Fallopian tube (tissue), 1 donor: ENCODE measurements around the gene FAM78A.

DNA sequence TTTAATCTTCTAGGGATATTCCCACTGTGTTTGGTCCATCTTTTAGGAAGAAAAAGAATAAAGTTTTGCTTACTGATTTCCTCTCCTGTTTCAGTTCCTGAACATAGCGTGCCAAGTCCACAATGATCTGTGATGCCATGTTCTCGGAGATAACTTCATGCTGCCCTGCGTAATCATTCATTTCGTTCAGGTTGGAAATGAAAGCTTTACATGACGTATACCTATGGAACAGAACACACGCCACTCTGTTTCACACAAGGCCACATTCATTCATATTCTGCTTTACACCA lies 64.7 kb downstream of the FNBP1 start:
- PRO-cap, result no peak

DNA sequence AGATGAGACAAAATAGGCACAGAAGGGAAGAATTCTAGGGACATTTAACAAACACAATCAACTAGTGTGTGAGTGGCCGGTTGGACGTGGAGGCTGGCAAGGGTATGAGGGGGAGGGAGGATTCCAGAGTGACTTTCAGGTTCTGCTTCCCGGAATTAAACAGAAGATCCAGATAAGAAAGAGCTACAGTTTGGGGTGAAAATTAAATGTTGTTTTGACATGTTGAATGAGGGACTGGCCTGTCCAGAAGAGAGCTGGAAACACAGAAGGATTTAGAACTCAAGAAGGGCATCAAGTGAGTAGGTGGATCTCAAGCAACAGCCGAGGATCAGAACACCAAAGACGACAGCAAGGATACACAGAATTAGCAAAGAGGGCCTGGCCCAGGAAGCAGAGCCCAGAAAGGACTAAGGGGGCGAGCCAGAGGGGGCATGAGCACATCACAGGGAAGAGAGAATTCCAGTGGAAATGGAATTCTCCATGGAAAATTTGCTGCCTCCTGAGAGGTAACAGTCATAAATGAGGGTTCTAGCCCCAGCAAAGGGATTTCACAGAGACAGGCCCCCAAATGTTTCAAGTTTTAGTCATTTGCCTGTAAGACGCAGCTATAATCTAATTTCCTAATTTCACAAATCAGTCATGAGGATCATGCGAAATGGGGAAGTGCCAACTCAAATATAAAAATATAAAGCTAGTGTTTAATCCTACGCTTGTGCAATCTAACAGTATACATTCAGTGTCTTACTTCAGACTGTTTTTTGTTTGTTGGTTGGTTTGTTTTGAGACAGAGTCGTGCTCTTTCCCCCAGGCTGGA lies 46.8 kb downstream of the FNBP1 start:
- PRO-cap, result no peak

DNA sequence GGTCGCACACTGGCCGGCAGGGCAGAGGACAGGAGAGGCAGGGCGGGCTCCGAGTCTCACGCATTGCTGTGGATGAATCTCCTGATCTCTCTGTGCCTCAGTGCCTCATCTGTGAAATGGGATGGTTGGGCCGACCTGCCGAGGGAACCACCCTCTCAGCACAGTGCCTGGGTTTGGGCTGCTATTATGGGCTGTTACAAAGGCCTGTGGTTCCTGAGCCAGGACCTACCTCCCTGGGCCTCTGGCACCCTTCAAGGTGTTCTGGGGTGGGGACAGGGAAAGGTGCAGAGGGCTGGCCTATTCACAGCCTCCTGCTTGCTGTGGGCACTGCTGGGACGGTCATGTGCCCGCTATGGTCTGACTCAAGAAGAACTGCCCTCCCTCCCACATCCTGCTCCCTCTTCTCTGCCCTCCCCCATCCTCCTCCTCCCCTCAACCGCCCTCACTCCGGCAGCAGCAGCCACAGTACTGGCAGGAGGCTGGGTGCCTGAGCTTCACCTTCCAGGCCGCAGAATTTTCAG lies 43.4 kb downstream of the NCS1 start:
- PRO-cap, result bidirectional peak, plus-strand start at position 463 of the sequence, minus-strand start at position 253 of the sequence

DNA sequence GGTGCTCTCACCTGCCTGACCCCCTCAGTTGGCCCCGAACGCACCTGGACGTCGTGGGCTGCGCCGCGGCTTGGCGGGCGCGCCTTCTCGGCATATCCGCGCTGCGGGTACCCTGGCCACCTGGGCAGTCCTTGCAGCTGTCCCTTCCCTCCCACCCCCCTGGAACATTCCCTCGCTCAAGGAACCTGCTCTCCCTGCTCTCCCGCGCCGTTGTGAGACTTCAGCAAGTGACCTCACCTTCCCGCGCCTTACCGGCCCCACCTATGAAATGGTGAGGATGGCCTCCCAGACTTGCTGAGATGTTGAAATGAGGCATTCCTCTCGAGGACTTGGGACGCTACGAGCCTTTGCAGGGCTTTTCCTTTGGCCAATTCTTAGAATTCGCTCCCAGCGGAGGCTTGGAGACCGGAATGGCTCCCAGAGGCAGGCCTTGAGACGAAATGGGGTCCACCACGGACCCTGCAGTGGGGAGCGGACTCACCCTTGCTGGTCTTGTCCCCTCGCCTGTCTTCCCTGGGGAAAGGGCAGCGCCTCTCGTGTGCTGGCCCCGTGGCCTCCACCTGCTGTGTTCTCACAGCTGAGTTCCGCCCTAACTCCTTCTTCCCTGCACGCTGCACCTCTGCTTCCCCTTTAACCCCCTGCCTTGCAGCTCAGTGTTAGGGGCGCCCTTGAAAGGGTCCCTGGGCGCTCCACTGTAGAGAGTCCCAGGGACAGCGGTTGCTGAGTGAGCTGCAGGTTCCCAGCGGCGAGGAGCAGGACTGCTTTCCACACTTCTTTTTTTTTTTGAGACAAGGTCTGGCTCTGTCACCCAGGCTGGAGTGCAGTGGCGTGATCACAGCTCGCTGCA lies 842 bp downstream of the HMCN2 start:
- PRO-cap, result no peak

- PRO-cap, result no peak
These were observed 2.3 kb downstream of the HMCN2 start for GRCh38 chr9:130267796-130268396.

DNA sequence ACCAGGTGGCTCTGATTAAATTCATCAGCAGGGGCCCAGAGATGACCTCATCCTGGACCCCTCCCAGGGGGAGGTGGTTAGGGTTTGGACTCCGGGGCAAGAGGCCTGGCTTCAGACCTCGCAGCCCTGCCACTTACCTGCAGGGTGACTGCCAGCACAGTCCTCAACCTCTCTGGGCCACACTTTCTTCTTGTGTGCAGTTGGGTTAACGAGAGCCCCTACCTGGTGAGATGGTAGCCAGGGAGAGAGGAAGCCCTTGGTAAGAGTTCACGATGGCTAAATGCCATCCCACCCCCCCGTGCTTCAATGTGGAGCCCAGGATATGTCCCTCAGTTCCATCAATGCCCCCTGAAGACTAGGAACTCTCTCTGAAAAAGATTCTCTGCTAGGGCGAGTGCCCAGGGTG lies 23.8 kb downstream of the HMCN2 start:
- PRO-cap, result unidirectional peak, plus-strand start at position 237 of the sequence

GRCh38 chr9:130292058-130292565 lies 26.6 kb downstream of the HMCN2 start:
- PRO-cap, result no peak

DNA sequence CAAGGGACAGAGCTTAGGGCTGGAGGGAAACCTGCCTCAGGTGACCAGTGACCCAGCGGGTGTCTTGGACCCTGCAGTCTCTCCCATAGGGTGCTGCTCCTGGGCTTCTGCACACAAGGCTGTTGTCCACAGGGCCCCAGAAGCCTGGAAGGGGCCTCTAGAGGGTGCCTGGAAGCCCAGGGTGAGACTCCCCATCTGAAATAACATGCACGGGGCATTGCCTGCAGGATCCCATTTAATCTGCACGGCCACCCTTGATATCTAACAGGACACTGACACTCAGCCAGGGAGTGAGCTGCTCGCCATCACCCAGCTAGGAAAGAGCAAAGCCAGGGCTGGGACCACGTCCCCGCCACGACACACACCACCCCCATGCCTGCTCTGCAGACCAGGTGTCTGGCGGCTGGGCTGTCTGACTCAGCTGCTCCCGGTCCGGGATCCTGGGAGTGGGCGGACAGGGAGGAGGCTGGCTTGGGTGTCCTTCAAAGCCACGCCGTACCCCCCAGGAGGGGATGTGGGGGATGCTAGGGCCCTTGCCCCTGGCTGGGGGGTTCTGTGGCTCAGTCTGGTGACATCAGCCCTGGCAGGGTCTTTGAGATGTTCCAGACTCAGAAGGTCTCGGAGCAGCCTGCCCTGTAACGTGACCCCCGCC lies 62.1 kb downstream of the HMCN2 start:
- PRO-cap, result no peak

DNA sequence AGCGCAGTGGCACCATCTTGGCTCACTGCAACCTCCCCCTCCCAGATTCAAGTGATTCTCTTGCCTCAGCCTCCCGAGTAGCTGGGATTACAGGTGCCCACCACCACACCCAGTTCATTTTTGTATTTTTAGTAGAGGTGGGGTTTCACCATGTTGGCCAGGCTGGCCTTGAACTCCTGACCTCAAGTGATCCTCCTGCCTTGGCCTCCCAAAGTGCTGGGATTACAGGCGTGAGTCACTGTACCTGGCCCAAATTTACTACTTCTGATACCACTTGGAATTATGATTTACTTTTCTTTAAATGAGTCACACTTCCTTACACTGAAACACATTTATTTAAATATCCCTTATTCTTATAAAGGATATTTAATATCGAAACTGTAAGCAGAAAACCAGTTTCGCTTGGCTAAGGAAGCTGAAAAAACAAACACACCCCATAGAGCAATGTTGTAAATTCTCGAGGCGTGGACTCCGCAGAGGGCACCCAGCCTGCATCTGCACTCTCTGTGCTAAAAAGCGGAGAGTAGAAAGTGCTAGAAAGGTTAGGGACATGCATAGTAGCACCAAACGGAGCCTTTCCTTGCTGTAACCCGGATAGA lies 86.4 kb downstream of the HMCN2 start:
- PRO-cap, result no peak

DNA sequence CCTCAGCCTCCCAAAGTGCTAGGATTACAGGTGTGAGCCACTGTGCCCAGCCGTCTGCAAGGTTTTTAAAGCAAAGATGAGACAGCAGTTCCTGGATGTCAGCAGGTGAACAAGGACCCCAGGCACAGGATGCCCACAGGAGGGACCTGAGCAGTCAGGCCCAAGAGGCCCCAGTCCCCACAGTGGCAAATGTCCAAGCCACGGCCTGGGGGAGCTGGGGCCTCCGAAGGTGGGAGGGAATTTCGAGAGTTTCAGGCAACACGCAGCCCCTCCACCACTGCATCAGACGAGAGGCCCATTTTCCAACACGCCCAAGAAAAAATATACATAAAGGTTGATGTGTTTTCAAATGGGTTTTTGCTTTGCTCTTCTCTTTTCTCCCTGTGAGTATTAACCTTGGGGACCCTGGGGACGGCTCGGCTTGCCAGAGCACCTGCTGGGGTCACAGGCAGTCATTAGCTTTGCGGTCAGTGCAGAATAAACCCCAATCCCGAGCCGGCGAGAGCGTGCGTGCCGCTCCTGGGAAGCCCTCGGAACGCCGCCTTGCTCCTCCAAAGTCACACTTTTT lies 31.3 kb downstream of the ASS1 start:
- PRO-cap, result no peak

DNA sequence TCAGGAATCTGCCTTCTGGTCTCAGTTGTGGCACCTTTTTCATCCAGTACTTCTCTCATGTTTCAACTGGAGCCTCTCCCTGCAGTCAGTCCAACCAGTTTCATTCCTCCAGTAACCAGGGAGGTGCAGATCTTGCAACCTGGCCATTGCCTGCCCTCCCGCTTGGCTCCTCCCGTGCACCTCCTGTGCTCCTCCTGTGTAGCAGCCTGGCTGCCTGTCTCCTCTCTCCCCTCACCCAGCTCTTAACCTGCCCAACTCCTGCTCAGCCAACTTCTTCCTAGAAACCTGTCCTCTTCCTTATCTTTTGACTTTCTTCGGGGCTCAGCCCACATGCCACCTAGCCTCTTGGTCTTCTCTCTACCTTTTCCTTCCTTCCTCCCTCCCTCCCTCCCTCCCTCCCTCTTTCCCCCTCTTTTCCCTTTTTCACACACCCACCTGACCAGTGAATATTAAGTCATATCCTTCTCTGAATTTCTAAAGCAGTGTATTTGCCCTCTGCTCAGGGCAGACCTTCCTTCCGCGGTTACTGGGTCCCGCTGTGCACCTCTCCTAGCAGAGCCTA lies 20.4 kb downstream of the FUBP3 start:
- PRO-cap, result no peak

DNA sequence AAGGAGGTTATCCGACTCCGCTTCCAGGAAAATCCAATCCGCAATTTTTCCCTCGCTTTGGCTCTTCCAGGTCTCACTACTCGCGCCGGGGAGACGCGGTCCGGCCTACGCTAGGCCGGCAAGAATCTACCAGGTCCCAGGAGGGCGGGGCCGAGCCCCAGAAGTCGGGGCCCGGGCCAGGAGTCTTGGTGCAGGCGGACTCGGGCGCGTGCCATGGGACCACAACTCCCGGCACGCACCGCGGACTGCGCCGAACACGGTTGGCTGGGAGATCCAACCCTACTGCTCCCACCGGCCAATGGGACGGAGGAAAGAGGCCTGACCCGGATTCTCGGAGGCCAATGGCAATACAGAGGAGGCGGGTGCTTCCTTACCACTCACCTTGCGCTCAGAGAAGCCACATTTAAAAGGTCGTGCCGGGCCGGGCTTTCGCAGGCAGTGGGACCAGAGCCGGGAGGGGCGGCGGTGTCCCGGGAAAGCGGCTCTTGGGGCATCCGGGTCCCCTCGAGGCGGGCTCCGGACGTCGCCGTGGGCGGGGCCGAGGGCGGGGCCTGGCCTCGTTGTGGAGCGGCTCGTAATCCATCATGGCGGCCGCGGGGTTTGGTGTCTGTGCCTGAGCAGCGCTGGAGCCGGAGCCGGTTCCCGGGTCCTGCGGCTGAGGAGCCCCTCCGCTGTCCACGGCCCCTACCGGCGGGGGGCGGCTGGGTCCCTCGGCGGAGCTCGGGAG lies 19.1 kb downstream of the EXOSC2 start:
- PRO-cap, result bidirectional peak, plus-strand start at position 434 of the sequence, minus-strand start at position 102 of the sequence; bidirectional peak, plus-strand start at position 590 of the sequence, minus-strand start at position 487 of the sequence; unidirectional peak, plus-strand start at position 590 of the sequence

DNA sequence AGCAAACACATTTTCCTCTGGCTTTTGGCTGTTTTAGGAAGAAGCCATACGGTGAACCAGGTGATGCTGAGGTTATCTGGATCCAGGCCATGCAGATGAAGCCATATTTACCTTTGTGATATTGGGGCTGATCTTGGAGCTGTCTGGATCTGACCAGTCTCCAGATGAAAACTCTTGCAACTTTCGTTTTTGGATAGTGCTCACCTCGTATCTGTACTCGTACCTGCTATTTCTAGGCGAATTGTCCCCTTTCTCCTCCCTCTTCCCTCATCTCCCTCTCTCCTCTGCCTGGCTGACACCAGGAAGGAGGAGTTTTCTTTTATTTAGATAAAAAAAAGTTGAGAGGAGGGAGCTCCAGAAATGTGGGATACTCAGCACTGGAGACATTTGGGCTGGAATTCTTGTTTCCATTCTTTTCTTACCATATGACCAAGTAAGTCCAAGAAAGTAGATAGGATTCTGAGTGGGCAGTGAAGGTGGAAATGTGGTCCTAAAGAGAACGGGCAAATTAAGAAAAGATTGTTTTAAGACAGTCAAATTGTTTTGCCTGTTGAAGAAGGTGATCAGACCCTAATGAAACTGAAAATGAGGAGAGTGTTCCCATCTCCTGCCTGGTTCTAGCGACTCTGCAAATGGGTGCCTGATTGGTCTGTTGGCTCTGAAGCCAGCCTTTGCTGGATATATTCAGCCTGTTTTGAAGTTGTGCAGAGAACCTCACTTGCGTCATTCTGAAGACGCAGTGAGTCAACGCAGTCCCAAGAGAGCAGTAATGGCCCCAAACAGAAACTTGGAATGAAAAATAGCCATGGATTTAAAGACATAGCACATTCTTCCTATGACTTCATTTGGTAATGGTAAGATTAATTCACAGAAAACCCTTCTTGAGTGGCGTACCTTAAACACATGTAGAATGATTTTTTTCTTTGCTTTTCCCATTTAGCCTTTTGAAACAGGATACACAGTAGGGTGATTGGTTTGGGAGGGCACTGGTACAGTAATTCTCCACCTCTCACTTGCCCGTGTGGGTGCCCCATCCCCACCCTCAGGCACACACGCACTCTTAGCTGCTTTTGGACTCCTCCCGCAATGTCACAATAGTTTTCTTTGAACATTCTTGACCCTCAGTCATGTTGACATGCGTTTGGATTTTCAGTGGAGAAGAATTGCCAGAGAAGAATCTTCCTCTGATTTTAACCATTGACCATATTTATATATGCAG lies 54.3 kb upstream of the ABL1 start:
- PRO-cap, result unidirectional peak, plus-strand start at position 357 of the sequence; bidirectional peak, plus-strand start at position 962 of the sequence, minus-strand start at position 628 of the sequence

DNA sequence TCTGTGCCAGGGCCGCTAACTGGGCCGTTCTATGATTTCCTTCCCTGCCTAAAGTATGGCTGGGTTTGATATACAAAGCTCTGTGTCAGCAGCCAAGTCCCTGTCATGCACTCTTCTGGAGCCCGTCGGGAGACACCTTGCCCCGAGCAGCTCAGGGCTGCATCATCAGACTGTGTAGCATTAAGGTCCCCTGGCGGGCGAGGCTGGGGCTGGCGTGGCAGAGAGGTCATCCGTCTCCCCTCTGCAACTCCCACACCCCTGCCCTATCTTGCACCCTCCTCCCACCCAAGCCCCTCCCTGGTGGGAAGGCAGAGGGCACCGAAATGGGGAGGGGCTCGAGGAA lies 6.3 kb downstream of the FIBCD1 start:
- PRO-cap, result no peak

DNA sequence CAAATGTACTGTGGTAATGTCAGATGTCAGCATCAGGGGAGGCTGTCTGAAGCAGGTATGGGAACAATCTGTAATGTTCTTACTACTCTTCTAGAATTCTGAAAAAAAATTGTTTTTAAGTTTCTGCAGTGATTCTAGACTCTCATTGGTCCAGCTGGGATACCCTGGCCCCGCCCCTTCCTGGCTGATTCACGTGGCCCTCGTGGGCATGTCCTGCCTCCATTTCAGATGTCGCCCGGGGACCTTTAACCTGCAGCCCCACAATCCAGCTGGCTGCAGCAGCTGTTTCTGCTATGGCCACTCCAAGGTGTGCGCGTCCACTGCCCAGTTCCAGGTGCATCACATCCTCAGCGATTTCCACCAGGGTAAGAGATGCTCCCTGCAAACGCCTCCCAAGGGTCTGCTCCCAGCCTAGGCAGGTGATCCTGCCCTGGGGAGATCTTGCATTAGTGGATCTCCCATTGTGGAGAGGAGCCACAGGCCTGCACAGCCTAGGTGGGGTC lies 36.4 kb downstream of the LAMC3 start:
- PRO-cap, result no peak

DNA sequence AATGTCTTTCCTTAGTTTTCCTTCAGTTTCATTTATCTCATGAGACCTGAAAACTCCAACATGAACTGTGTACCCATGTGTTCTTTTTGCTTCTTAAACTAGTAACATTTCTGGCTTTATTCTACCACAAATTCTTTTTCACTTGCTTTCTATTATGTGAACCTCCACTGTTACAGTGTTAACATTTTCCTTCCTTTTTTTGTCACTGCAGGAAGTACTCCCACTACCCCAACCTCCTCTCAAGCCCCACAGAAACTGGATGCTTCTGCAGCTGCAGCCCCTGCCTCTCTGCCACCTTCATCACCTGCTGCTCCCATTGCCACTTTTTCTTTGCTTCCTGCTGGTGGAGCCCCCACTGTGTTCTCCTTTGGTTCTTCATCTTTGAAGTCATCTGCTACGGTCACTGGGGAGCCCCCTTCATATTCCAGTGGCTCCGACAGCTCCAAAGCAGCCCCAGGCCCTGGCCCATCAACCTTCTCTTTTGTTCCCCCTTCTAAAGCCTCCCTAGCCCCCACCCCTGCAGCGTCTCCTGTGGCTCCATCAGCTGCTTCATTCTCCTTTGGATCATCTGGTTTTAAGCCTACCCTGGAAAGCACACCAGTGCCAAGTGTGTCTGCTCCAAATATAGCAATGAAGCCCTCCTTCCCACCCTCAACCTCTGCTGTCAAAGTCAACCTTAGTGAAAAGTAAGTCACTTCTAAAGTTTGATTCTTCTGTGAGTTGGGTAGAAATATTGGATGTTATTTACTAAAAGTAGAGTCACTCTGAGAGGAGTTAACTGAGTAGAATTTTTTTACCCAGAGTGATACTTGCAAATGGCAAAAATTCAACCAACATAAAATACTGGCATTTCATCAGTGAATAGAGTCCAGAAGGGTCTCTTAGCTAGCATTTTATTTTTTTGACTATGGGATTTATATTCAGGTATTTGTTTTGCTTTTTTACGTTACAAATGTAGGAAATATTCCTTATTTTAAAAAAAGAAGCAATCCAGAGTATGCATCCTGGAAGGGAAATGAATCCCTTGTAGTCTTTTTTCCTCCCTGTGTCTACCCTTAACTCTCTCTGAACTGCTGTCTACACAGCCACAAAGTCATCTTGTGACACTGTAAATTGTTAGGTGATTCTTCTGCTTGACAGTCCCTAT lies 19.1 kb downstream of the NUP214 start:
- PRO-cap, result no peak

GRCh38 chr9:131162159-131163360 lies 37.2 kb downstream of the NUP214 start:
- PRO-cap, result no peak

DNA sequence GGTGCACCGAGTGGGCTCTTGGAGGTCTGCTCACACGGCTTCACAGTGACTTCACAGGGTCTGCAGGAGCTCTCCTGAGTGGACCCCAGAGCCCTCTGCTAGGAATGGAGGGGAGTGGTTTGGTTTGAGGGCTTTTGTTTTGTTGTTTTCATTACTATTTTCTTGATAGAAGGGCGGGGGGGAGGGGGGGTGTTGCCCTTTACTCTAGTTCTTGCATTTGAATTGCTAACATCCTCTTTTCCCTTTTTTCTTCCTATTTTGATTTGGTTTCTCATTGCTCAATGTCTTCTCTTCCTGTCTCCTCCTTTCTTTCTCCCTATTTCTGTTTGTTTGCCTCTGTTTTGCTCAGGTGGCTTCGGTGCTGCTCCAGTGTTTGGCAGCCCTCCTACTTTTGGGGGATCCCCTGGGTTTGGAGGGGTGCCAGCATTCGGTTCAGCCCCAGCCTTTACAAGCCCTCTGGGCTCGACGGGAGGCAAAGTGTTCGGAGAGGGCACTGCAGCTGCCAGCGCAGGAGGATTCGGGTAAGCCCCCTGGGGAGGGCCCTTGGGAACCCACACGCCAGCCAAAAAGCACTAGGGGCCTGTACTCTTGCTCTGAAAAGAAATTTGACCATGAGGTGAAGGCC lies 48.4 kb downstream of the FAM78A start:
- PRO-cap, result no peak

- PRO-cap, result unidirectional peak, minus-strand start at chr9:131239332
These were observed 37.1 kb downstream of the FAM78A start for GRCh38 chr9:131238985-131239876.

DNA sequence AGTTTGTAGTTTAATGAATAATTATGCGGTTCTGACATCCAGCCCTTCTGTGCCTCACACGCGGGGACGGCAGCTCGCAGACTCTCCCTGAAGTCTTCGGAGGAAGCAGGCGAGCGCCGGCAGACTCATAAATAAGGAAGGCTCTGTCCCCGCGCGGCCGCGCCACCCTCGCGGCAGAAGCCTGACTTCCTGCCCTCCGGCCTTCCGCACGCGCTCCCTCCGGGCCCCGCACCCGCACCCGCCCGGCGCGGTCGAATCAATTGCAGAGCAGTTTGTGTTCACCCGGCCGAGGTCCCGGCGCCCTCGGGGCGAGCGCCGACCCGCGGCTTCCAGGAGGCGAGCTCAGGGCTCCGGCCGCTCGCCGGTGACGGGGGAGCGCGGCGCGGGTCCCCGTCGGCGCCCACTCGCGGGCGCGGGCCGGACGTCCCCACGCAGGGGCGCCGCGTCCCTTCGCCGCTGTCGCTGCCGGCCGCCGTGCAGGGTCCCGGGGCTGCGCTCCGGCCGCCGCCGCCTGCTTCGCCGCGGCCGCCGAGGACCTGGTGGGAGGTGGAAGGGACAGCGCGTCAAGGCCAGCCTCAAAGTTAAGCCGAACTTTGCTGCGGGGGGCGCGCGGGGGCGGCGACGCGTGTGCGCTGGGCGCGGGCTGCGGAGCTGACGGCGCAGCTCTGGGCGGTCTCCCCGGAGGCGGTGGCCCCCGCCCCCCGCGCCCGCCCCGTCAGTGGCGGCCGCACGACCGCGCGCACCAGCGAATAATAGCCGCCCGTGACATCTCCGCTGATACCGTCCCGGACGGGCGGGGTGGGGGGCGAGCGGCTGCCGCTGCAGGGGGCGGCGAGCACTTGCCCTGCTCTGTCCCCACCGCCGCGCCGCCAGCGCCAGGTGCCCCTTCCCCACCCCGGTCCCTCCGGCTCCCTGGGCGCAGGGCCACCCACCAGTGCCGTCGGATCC lies at the start of gene FAM78A:
Gene FAM78A (minus strand): TSS at position 103 of the 948 bp plus-strand sequence.
- PRO-cap, result bidirectional peak, plus-strand start at position 270 of the sequence, minus-strand start at position 133 of the sequence